ENCODE measurements around a stretch of chr7.

DNA sequence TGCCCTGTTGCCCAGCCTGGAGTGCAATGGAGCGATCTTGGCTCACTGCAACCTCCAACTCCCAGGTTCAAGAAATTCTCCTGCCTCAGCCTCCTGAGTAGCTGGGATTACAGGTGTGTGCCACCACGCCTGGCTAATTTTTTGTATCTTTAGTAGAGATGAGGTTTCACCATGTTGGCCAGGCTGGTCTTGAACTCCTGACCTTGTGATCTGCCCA lies 80.7 kb upstream of the EFCAB10 start:
- PRO-cap = no peak

DNA sequence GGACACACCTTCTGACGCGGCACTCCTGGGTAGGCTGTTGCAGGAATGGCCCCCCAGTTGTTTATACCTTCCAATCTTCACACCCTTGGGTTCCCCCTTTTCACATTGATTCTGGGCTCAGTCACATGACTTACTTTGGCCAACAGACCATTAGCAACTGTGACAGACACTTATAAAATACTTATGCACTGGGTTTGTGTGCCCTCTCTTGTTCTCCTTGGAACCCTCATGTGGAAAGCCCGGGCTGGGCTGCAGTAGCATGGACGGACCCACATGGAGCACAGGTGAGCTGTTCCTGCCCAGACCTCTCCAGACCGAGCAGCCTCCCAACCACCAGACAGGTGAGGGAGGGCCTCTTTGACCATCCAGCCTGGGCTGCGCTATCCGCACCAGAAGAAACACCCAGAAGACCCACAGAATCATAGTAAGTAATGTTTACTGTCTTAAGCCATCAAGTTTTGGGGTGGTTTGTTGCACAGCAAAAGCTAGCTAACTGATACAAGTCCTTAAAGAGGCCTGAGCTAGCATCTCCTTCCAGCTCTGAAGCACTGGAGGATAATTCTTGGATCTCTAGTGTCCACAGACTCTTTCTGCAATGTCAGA lies 68.8 kb downstream of the ATXN7L1 start:
- PRO-cap = no peak

DNA sequence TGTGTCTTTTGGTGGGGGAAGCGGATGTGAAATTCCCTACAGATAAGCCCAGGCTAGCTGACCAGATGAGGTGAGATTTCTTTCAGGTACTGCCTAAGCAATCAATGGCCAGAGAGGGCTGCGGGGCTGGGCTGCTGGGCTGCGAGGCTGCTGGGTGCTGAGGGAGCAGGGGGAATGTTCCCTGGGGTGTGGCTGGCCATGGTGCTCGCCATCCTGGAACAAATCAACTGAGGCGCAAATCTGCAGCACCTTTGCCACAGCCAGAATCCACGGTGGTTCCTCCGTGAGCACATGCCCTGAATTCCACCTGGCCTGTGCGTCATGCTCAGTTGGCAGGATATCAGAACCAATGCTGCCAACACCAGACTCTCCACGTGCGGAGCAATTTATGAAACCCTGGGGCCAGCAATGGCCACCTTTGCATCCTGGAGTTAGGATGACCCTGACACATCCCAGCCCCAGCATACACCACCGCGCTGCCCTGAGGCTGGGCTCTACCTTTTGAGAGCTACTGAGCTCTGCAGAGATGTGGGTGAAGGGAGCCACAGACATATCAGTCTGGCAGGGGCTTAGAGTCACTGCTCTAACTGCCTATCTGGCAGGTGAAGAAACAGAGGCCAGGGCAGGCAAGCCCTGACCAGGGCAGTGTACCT lies 42.1 kb downstream of the SYPL1 start:
- PRO-cap = no peak

GRCh38 chr7:106196759-106197027 lies 84.6 kb upstream of the SYPL1 start:
- PRO-cap = no peak

GRCh38 chr7:106248765-106249432 lies 35.9 kb downstream of the NAMPT start:
- PRO-cap = no peak

DNA sequence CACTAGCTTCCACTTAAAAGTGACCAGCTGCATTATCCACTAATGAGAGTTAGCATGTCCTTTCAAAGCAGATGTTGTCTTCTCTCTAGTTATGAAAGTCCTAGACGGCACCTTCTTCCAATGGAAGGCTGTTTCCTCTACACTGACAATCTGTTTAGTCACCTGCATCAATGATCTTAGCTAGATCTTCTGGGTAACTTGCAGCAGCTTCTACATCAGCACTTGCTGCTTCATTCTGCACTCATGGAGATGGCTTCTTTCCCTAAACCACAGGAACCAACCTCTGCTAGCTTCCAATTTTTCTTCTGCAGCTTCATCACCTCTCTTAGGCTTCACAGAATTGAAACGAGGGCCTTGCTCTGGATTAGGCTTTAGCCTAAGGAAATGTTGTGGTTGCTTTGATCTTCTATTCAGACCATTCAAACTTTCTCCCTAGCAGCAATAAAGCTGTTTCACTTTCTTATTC lies 24.7 kb downstream of the NAMPT start:
- PRO-cap = no peak

DNA sequence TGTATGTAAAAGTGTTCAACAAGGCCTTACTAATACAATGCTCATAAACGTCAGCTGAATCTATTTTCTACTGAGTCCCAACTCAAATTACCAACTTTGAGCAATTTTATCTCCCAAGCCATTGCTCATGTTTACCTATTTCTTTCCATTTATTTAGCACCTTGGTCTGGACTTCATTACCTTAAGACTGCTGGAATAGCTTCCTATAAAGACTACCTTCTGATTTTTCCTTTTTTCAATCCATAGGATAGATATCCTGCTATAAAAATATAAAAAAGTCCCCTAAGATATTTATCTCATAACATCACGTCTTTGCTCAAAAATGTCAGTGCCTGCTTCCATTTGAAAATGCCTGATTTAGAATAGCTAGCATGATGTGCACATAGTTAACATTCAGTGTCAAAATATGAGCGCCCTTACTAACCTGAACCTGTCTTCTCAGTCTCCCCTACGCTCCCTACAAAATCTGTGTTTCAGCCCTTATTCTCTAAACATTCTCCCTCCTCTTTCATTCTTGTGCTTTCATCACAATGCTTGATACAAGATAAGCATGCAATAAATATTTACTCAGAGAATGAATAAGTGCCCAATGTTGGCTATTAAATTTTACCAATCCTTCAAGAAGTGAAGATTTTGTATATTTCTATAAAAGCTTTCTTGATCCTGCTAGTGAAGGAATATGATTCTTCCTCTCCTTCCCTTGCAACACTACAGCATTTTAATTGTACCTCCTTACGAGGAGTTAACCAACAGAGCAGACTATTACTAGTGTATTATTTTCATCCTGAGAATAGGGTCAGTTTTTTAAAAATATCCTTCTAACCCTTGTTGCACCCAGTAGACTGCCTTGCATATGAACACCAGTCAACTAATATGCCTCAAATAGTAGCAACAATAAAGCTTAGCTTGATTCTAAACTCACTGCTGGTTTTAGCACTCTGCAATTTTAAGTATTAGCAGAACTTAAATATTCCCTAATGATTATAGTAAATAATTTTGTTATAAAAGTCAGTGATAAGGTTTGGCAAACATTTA lies 18.0 kb downstream of the NAMPT start:
- PRO-cap = no peak

DNA sequence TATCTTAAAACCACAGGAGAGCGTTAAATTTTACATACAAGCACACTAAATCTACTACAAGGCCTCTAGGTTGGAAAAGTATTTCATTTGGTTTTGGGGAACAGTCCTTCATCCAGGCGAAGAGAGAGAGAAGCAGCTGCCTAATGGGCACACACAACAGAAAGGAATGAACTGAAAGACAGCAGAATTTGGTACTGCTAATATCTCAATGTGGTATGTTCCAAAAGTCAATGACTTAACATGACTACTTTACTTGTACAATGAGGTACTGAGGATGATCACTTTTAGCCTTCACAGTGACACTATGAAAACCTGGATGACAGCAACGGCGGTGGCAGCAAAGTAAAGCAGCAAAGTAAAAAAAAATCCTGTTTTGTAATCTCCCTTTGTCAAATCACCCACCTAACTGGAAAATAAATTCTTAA lies 7.4 kb downstream of the NAMPT start:
- PRO-cap = no peak

- PRO-cap = unidirectional peak, minus-strand start at chr7:106285732
Measured at GRCh38 chr7:106285341-106285937, 656 bp upstream of the NAMPT start.

- PRO-cap = no peak
Measured at GRCh38 chr7:106286117-106286485, 1.3 kb upstream of the NAMPT start.

DNA sequence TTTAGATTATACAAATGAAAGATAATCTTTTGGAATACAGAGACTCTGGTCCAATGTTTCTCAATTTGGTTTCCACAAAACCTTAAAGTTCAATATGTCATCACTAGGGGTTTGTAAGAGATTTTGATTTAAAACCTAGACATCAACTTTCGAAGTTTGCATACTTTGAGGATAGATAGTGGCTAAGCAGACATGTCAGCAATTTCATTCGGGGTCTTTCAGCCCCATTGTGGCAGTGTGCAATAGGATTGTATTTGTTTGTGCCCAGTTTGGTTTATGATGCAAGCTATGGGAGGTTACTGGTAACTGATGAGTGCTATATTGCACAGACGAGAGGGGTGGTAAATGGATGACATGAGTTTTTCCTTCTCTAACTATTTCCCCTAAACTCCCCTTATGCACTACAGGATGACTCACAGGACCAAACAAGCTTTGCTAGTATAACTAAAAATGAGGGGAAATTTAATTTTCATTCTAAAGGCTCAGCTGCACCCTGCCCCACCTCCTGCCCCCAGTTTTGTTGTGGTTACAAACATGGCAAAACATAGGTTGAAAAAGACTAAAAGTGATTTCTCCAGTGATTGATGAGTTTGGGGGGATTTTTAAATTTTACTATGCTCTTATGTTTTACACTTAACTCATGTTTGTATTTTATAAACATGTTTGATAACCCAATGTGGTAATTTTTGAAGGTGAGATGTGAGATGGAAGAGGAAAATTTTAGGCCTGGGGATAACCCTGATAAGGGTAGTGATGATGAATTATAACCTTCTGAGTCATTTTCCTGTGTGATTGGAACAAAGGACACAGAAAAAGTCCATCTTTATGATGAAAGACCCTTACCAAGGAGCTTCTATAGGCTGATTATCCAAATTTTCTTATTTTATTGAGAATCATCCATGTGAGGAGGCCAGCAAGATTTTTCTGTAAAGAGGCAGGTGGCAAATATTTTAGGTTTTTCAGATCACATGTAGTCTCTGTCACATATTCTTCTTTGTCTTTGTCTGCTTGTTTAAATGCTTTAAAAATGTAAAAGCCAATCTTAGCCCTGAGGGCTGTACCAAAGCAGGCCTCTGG lies 60.8 kb upstream of the NAMPT start:
- PRO-cap = no peak

DNA sequence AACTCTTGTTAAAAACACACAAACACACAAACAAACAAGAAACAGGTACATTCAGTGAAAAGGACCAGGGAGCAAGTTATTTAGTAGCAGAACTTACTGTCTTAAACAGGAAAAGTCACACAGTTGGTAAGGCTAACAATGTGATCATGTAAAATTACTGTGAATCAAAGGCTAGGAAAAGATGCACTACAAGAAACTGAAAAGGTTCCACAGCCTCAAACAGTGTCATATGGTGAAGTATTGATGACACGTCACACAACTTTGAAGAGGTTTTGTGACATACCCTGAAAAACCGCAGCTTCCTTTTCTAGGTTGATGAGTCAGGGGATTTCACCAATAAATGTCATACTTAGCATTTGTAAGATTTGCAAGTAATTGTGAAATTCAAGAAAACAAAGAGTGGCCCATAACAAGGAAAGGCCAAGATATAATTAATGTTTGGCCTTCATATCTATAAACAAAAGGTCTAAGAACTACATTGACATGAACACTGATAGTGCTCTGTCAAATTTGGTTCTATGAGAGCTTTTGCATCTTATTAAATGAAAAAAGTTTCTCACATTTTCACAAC lies 61.8 kb upstream of the NAMPT start:
- PRO-cap = no peak

GRCh38 chr7:106414126-106414592 lies 129.4 kb upstream of the NAMPT start:
- PRO-cap = no peak

DNA sequence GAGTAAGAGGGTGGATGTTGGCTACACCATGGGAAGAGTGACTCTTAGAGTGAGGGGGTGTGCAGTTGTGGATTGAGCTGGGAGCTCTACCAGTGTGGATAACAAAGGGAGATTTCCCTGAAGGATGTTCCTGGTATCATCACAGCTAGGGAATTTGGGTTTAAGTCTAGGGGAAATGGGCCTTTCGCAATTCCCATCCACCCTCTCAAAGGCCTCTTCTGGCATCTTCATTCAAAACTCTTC lies 328 bp upstream of the CCDC71L start:
- PRO-cap = no peak

DNA sequence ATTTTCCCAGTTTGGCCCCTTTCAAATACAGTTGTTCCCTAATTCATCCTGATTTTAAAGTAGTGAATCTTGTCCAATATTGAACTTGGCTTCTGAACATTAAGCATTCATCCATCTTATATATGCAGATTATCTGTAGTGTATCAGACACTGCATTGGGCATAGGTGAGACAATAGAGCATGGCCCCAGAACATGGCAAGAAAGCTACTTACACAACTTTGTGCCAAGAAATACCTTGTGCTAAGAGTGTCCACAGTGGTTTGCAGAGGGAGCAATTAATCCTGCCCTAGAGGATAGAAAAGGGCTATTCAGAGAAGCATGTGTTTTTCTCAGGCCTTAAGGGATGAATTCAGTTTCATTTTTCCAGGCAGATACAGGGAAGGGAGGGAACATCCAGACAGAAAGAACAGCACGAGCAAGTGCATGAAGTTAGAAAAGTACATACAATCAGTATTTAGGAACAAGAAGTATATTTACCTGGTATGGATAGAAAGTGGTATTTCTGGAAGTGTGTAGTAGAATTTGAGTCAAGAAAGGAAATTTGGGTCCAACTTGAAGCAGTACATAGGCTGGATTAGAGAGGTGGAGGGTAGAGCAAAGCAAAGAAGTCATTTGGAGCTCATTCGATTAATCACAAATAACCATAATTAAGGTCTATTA lies 27.5 kb downstream of the PIK3CG start:
- PRO-cap = no peak

GRCh38 chr7:107595117-107595731 lies 15.2 kb downstream of the BCAP29 start:
- PRO-cap = no peak

DNA sequence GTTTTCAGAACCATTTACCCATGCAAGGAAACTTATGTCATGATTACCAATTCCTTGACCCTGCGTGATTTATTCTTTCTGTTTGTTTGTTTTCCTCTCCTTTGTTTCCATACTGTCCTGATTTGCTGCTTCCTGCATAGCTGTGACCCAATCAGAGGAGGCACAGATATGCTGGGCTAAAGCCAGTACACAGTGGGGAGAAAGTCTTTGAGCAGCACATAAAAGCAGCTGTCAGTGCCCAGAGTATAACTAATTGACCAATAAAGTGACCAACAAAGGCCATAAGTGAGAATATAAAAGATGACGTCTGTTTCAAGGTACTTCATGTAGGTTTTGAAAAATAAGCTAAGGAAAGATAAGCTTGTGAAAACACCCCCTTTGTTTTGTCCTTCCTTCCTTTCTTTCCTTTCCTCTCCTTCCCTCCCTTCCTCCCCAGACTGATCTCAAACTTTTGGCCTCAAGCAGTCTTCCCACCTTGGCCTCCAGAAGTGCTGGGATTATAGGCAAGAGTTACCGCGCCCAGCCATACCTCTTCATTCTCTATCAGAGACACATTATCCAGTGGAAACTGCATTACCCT lies 16.9 kb downstream of the BCAP29 start:
- PRO-cap = no peak

DNA sequence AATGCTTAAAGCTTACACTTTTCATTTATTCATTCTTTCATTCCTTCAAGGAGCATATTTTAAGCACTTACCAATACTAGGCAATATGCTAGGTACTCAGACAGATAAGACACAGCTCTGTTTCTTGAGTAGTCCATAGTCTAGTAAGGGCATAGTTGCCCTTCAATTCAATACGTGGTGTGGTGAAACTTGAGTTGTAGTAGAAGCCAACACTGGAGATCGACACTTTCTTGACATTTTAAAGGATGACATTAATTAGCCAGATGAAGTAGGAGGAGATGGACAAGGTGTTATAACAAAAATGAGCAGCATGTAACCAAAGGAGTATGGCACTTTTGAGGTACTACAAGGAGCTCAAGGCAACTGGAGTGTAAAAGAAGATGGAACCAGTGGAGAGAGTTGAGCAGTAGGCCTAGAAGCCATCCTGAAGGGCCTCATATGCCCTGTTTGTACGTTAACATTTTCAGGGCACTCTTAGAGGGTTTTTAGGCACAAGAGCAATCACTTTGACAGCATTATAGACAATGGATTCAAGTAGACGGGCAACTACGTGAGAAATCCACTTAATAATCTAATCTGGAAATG lies 28.9 kb downstream of the BCAP29 start:
- PRO-cap = no peak

- PRO-cap = no peak
Measured at GRCh38 chr7:107782904-107783539, 20.0 kb downstream of the SLC26A3 start.

GRCh38 chr7:107785883-107786416 lies 17.1 kb downstream of the SLC26A3 start:
- PRO-cap = no peak

Data from penis (tissue), 1 donor.